Measurements from ENCODE around the gene LARGE2.

- RRBS, 2 experiments: 95 to 96% methylated on average over 6 of the region's 17 CpGs
These were observed 39.6 kb upstream of the CD82 start for GRCh38 chr11:44525727-44526306.

DNA sequence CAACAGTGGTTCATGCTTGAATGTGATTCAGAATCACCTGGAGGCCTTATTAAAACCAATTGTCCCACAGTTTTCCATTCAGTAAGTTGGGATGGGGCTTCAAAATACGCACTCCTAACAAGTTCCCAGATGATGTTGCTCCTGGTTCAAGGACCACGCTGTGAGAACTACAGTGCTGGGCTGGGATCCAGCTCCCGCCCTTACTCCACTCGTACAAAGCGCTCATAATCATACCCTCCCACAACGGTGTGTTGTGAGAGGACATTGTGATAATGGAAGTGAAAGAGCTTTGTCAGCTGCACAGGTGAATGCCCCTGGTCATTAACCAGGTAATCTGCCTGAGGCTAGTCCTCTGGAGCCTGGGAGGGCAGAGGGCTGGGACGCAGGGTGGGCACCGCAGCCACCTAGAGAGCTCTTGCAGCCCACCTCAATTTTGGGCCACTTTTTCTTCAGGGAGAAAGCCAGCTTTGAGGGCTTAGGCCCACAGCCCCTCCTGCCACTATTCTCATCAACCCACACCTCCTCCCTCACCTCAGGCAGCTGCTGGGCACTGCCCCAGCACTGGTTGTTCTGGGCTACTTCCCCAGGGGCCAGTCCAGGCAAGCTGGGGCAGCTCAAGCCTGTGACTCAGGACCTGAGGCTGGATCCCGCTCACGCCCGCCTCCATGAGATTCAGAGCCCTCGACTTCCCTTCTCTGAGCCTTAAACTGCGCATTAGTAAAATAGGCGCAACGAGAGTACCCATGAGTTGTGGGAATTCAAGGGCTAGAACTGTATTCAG lies 1.1 kb upstream of the CD82 start:
- RRBS, 2 experiments: no CpG with 5 or more reads among the region's 15 CpGs

DNA sequence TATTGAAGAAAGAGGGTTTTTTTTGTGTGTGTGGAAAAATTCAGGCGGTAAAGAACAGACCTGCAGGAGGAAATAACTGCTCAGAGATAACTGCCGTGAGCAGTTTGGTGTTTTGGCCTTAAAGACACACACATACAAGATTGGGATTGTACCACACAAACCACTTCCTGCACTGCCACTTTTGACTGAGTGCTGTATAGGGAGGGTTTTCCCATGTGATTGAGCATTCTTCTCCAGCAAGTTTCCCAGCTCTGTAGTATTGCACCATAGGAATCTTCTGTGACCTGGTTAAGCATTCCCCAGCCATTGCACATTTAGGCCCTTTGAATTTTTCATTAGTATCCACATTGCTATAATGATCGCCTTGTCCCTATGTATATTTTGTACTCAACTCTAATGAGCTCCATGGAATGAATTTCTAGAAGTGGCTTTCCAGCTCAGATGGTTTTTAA lies 9.2 kb downstream of the CD82 start:
- RRBS, 2 experiments: no CpG with 5 or more reads among the region's 3 CpGs

DNA sequence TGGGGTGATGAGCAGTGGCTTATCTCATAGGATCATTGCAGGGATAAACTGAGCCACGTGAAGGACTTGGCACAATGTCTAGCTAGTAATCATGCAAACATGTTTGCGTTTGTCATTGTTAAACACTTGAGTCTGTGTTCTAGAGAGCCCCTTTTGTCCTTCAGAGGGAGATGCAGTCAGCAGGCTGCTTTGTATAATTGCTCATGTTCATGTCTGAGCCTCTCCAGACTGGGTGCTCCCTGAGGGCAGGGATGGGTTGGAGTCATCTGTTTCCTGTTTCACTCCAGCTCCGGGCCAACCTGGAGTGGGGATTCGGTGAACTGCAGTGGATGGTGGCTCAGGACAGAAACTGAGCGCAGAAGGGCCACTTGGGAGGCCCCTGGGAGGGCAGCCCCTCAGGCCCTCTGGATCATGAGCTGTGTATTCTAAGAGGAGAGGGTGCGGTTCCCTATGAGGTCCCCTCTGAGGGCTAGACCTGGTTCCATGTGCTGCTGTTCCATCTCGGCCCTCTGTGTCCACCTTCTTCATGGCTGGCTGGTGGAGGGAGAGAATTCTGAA lies 16.0 kb downstream of the CD82 start:
- RRBS, 2 experiments: no CpG with 5 or more reads among the region's 7 CpGs

DNA sequence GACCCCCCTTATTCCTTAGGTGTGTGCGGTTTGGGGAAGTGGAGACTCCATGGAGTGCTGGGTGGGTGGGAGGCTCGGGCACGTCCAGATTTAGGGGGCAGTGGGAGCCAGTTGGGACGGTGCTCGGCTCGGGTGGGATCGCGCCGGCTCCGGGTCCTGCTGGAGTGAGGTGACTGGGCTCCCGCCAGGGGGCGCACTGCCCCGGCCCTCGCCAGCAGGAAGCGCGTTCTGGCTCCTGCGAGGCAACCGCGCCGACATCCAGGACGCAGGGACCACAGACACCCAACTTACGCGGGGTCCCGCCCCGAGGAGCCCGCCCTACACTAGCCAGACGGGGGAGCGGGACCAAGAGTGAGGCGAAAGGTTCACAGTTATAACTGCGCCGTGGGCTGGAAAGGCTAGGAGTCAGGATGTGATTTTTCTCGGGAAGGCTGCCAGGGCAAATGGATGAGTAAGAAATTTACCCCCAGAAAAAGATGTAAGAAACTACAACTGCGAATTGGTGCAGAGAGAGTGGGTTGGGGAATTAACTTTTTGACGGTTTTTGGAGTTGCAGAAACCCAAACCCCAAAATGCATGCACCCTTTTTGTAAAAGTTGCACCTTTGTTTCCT lies 1.2 kb downstream of the TSPAN18 start:
- RRBS, 2 experiments: 2 to 3% methylated on average over 4 of the region's 34 CpGs

DNA sequence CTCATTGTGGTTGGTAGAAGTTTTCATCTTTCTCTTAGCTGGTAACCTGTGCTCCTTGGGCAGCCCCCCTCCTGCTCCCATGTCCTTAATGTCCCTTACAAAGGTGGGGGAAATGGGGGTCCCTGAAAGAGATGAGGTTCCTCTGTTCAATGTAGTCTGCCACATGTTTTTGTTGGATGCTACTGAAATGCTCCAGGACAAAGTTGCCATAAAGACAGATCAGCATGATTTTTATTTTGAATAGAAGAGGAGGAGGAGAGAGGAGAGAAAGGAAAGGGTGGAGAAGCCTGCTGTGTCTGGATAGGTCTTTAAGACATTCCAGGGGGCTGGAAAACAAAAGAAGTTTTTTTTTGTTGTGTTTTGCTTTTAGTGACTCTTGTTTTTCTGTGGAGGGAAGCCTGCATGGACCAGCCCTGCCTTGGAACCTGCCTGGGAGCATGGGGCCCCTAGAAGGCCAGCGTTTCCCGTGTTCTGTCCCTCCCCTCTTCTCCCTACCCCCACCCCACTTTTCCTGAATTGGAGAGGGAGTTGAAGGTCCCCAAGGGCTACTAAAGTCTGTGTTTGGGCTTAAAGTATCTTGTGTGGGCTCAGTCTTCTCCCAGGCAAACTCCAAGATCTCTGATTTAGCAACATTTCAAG lies 2.3 kb downstream of the TSPAN18 start:
- RRBS, 2 experiments: no CpG with 5 or more reads among the region's 2 CpGs

GRCh38 chr11:44877951-44878528 lies 72.6 kb downstream of the TP53I11 start:
- RRBS, 2 experiments: no CpG with 5 or more reads among the region's 18 CpGs

DNA sequence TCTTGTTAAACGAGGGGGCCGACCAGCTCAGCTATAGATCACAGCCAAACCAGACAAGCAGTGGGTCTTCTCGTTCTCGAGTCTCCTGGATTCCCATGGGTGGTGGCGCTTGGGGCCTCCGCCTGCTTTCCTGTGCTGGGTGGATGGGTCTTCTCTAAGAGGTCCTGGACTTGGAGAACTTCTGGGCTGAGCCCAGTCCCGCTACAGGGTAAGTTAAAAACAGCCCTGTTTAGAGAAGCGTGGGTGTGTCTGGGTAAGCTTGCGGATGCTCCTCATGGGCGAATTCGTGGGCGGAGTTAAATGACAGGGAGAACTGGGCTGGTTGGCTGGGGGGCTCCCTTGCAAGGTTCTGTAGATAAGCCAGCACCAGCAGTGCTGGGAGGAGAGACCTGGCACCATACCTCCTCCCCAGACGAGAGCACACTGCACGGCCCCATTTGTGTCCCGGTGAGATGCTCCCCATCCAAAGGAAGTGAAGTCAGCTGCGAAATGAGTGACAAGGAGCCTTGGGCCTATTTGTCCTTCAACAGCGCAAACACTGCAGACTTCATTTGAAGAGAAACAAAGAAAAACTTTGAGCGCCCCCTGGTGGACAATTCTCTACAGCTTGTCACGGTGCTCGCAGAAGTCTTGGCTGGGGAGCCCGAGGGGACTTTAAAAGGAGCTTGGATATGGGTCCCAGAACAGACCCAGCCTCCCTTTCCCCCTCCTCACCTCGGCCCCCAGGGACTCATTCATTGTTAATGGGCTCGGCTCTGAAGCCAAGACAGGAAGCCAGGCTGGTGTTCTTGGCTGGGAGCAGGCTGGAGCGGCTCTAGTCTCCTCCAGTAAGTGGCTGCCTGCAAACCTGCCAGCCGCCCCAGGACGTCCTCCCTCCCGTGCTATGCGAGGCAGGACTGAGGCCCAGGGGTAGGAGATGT lies 39.5 kb downstream of the TP53I11 start:
- RRBS, 2 experiments: no CpG with 5 or more reads among the region's 28 CpGs

GRCh38 chr11:44950021-44950457 lies 644 bp downstream of the TP53I11 start:
- RRBS, 2 experiments: under 1 to 2% methylated on average over 7 of the region's 40 CpGs

- RRBS, 2 experiments: no CpG with 5 or more reads among the region's 5 CpGs
These were observed 67.4 kb upstream of the PRDM11 start for GRCh38 chr11:45079079-45079481.

GRCh38 chr11:45102831-45103279 lies 43.6 kb upstream of the PRDM11 start:
- RRBS, 2 experiments: no CpG with 5 or more reads among the region's 6 CpGs

DNA sequence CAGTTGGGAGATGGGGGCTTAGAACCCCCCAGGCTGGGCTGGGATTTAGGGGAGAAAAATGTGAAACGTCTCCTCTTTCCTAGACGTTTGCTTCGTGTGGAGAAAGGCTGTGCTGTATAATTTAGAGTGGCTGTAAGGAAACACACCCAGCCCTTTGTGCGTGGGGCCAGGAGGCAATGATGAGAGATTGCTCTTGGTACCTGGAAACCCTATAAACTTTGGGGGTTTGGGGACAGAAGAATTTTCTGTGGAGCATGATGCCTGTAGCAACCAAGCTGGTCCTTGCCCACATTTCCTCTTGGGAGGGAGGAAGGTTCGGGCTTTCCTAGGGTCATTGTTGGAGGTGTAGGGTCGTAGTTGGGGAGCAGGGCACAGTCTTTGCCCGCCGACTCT lies 1.3 kb downstream of the PRDM11 start:
- RRBS, 2 experiments: no CpG with 5 or more reads among the region's 8 CpGs

DNA sequence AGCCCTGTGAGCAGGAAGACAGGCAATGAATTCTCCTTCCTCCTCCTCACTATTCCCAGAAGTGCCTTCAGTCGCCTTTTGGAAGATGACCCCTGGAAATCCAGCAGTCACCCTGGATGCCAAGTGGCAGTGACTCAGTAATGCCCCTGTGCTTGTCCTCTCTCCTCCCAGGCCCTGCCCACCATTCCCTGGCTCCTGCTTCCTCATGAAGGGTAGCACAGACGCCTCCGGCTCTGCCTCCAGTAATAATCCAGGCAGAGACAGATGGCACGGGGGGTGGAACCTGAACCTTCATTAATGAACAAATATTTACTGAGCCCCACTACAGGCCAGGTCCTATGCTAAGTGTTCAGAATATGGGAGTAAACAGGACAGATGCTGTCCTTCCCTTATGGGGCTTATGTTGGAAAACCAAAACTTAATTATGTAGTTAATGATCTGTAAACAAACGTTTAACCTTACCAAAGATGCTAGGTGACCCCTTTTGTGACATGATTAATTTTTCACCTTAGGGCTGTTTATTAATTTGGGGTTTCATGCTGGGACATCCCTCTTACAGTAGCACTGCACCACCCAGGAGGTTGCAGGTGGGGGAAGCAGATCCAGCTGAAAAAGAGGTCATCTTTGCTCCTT lies 23.1 kb downstream of the SYT13 start:
- RRBS, 2 experiments: no CpG with 5 or more reads among the region's 5 CpGs

DNA sequence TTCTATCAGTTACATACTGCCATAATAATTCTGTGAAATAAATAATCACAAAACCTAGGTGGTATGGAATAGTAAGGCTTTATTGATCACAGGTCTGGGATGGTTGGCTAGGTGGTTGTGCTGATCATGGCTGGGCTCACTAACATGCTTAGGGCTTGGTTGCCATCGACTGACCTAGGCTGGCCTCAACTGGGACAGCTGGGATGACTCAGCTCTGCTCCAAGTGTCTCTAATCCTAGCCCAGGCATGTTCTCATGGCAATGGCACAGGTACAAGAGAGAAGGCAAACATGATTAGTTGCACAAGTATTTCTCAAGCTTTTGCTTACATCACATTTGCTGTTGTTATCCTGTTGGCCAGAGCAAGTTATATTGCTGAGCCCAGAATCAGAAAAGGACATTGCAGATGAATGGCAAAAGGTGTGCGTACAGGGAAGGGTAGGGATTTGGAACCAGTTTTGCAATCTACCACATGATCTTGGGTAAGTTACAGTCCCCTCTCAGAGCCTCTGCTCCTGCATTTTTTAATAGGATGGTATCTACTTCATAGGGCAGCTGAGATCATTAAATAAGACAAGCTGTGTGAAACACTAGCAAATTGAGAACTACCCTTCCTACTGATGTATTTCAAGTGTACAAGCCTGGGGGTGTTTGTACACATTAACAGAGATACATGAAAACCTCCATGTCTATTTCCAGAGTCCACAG lies 68.4 kb upstream of the SLC35C1 start:
- RRBS, 2 experiments: no CpG with 5 or more reads among the region's 2 CpGs

DNA sequence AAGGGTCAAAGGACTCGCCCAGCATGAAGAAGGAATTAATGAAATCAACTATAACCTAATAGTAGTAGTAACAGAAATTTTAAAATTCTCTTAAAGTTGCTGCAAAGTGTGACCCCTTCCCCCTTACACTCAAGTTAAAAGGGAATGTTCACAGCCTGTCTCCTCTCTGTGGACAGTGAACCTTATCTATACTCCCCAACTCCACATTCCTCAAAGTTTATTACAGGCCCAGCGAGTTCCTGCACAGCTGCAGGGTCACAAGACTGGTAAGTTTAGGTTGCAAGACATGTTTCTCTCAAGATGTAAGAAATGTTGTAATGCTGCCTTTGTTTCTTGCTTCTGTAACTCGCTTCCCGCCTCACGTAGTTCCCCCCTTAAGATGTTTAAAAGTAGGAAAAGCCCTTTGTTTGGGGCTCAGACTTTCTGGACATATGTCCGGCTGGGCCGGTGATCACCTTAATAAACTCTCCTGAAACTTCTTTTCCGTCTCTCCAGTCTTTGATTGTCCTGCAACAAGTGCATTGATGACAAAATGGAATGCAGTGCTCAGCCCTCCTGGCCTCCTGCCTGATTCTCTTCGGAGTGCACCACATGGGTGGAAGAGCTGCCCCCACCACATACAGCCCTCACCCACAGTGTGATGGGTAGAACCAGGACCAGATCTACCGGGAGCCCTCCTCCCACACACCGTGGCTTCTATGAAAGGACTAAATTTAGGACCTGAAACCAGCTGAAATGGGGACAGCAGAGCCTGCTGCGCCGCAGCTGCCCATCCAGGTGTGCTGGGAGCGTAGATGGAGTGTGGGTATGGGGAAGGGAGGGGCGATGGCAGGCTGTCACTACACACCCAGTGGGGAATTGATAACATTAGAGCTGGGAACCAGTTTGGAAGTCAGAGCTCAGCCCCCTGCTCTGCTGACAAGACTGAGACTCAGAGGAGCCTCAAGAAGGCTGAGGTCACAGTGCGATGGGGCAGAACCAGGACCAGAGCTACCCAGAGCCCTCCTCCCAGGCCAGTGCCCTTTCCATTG lies 18.7 kb downstream of the SLC35C1 start:
- RRBS, 2 experiments: no CpG with 5 or more reads among the region's 16 CpGs

DNA sequence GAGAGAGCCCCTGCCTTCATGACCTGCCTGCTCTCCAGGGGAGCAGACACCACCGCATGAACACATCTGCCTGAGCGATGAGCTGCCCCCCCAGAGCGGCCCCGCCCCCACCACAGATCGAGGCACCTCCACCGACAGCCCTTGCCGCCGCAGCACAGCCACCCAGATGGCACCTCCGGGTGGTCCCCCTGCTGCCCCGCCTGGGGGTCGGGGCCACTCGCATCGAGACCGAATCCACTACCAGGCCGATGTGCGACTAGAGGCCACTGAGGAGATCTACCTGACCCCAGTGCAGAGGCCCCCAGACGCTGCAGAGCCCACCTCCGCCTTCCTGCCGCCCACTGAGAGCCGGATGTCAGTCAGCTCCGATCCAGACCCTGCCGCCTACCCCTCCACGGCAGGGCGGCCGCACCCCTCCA lies 4.7 kb downstream of the FREY1 start:
- RRBS, 2 experiments: no CpG with 5 or more reads among the region's 25 CpGs

DNA sequence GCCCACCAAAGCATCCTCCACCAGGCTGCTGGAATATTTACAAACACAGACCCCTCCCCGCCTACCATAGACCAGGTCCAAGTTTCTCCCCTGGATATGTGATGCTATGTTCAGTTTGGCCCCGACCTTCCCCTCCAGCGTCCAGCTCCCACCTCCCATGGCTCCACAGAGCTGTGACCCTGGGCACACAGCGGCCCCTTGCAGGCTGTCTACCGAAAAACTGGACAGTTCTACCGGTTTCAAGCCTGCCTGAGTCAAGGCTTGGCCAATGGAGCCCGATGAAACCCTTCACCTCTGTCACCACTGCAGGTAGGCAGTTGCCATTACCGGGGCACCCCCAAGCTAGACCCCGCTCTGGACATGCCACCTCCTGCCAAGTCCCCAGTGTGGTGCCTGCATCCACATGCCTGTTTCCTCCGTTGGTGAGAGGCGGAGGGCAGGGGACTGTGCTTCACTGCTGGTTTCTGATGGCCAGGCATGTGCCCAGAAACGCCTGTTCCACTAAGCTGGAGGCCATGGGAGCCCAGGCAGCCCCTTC lies 1.7 kb upstream of the FREY1 start:
- RRBS, 2 experiments: 85 to 89% methylated on average over 2 of the region's 12 CpGs

DNA sequence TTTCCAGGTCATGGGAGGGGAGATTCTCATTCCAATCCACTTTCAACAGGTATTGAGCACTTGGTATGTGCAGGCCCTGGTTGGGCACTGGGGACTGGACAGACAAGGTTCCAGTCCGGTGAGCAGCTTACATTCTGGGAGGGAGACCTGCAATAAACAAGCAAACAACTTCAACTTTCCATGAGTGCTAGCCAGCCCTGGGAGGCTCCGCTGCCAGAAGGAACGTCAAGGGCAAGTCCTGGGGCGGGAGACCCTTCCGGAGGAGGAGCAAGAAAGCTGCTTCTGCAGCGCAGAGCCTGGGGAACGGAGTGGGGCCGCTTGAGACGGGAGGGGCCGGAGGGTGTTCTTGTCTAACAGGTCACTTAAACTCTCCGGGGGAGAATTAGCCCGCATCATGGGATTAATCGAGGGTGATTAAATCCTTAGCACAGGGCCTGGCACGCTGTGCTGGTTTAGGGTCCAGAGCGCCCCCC lies 957 bp upstream of the LARGE2 start:
- RRBS, 2 experiments: 14 to 20% methylated on average over 6 of the region's 15 CpGs

GRCh38 chr11:45921936-45922990 lies at the start of gene LARGE2:
TSS of gene LARGE2 (plus strand) at chr11:45922656.
- RRBS, 2 experiments: 2% methylated on average over 64 to 70 of the region's 100 CpGs

DNA sequence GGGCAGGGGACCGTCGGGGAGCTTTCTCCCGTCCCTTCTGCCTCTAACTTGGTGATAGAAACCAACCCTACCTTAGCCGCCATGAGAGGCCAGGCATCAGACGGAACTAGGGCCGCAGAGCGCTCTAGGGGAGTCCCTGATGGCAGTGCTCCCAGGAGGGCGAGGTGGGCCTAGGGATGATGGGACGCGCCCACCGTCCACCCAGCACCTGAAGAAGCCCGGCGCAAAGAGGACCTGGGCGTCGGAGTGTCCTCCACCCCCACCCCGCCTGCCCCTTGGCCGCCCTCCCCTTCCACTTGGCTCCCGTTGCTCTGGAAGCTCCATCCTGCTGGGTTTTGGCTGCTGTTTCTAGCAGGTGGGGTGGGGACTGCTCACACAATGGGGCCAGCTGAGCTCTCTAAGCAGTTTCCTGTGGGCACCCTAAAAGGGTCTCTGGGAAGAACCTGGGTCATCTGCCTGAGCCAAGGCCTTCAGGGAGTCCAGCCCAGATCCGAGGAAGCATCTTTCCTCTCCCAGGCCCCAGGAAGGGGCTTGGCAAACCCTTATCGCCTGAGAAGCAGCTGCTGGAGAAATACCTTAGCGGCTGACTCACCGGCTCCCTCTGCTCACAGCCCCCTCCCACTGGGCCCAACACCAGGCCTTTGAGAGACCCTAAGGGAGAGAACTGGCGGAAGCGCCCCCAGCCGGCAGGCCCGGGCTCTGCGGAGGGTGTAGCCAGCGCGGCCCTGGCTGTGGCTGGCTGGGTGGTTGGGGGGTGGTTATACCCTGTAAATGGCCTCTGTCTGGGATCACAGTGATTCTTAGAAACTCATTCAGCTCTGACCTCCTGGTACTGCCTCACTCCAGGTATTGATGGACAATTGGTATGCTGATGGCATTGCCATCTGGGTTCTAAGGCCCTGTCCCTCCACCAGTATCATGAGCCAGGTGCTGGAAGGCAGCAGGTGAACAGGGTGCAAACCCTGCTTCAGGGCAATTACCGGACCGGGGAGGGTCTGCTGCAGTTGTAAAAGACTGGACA lies 19.3 kb downstream of the CREB3L1 start:
- RRBS, 2 experiments: 8 to 16% methylated on average over 4 of the region's 31 CpGs

Measured in bronchial epithelial cell (primary cell).